ENCODE data around the gene SERPINE2.

DNA sequence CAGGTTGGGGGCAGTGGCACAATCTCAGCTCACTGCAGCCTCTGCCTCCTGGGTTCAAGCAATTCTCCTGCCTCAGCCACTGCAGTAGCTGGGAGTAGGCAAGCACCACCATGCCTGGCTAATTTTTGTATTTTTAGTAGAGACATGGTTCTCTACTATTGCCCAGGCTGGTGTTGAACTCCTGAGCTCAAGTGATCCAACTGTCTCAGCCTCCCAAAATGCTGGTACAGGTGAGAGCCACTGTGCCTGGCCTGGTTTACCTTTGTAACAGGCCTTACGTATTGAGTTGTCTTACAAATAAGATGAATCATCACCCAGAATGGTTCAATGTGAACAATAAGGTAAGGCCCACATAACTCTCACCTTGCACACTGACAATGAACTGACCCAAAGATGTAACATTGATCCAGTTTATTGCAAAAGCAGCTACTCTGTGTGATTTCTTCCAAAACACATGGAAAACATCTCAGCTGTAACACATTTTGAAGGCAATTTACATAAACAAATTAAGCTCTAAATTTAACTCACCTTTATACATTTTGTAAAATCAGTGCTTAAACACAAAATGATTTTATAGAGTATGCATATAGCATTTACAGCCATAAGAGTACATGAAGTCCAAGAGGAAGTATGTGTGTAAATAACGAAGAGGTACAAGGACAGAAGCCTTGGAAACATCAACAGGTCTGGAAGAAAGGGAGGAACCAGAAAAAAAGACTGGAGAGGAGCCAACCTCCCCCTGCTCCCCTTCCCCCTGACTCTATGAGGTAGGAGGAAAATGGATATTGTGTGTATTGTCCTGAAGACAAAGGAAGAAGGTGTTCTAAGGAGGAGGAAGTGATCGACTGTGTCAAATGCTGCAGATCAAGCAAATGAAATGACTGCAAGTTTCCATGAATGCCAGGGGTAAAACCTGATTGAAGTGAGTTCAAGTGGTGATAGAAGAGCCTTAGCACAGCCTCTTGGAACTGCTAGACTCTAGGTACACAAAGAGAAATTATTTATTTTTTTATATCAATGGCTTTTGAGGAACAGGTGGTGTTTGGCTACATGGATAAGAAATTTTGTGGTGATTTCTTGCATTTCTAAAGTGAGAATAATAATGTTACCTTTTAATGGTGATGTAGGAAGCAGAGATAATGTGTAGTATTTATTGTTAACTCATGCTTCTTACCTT is 5.6 kb upstream of the WDFY1 start:
- PRO-cap, 2 experiments: no peak in any of the 2 experiments

- PRO-cap, 2 experiments: no peak in any of the 2 experiments
Measured at GRCh38 chr2:224025663-224026474, 13.2 kb downstream of the SERPINE2 start.

DNA sequence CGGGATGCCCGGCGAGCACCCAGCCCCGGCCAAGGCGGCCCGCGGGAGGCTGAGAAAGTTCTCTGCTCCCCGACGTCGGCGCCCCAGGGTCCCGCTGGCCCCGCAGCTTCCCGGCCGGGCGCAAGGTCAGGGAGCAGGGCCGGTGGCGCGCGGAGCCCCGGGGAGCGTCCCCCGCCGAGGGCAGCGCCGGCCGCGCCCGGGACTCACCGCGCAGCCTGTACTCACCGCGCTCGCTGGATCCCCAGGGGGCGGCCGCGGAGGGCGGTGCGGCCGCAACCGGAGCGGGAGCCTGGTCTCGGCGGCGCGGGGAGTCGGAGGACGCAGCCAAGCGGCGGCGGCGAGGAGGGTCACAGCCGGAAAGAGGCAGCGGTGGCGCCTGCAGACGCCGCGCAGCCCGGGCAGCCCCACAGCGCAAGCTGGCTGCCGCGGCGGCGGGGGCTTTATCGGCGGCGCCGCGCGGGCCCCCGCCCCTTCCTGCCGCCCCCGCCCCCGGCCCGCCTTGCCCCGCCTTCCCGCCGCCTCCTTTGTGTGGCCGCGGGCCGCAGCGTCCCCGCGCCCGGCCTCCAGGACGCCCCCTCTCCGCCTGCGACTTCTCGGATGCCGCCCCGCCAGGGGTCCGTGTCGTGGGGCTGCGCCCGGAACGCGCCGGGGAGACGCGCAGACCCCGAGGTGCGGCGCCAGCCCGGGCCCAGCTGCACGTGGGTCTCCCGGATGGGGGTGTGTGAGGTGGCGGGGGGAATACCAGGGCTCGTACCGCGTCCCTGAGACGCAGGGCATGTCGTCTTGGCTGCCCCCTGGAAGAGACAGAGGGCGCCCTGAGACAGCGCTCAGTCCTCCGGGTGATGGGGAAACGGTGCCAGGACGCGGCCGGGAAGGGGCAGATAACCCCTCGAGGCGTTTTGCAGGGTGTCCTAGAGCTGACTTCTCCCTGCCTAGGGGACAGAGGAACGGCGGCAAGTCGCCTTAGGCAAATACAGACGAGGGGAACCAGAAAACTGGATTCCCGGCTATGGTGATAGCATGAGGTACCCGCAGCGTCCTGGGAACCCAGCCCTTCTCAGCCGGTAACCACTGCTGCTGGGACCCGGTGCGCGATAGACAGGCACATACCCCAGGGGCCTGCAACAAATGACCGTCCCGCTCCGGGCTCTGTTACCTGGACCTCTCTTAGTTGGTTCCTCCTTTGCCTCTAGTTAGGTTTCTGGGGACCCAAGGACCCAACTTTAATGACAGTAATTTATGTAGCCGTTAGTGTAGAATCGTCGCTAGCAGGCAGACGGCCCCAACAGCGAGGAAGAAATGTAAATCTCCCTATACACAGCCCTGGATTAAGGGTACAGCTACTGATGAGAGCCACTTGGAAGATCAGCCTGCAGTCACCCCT is at the start of gene SERPINE2:
TSS of gene SERPINE2 (minus strand) at position 413 of the 1,384 bp plus-strand sequence.
- PRO-cap, 2 experiments: no peak in any of the 2 experiments

- PRO-cap, 2 experiments: no peak in any of the 2 experiments
Measured at GRCh38 chr2:224072217-224072662, 33.2 kb upstream of the SERPINE2 start.

DNA sequence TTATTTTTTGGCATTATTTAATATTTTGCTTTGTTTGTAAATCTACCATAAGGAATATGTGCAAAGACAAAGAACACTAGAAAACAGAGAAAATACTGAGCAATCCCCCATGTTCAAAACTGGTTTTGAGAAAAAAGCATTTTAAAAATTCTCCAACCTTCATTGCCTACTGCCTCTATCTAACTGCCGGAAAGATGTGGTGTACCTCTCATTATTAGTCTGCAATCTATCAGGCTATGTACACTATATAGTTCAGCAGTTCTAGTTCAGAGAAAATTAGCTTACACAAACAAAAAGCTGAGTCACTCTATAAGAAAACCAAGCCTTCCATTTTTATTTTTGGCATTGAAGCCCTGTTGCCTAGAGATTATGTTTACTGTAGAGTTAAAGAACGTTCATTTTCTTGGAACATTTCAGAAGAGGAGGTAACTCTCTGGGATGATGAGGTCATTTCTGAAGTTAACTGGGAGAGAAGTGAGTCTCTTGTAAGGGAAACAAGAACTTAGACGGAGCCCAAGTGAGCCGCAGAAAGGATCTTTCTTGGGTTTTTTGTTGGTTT is 133.5 kb downstream of the FAM124B start:
- PRO-cap, 2 experiments: no peak in any of the 2 experiments

DNA sequence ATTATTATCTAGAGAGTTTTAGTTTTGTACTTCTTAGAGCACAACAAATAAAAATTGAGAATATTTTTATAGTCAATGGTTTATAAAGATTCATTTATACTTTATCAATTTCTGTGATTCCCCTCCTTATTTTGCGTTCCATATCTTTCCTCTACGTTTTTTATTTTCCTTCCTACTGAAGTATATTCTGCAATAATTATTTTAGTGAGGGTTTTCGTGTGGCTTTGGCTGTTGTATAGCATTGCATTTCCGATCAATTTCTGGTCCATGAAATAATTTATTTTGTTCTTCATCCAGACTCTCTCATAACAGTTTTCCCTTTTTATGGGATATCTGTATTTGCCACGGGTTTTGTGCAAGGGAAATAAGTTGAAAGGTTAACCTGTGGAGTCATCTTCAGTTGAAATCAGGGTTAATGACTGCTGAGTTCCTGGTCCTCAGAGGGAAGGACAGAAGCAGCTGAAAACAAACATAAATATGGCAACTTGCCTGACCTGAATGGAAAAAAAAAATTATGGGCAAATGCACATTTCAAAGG is 47.1 kb upstream of the FAM124B start:
- PRO-cap, 2 experiments: no peak in any of the 2 experiments

GRCh38 chr2:224510879-224511786 is 74.0 kb downstream of the CUL3 start:
- PRO-cap, 2 experiments: no peak in any of the 2 experiments

DNA sequence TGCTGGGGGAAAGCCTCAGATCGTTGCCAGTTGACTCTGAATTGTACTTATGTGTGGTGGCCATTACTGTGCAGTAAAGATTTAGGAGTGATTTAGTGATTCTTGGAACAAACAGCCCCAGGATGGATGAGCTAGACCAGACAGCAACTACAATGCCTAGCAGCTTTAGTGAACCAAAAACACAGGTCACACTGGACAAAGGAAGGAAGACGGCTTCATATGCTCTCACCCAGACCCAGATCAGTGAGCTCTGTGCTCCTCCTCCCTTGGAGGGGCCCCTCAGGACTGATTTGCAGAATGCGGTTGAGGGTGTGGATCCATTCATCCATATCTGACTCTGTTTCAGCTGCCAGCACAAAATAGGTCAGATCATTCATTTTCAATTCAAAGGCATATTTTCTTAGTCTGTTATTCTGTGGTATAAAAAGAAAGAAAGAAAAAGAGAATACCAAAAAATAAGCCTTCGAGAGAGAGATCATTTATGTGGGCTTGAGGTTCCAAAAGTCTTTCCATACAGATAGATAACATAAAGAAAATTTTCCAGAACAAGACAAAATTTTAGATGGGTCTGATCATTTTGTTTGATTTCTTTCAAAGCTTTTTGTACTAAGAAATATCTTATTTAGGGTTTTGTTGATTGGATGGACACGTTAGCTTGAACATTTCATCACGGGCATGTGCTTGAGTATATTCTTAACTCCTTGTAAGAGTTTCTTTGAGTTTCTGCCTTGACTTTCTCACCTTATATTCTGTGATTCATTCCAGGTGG is 159.8 kb upstream of the CCDC195 start:
- PRO-cap, 2 experiments: no peak in any of the 2 experiments

DNA sequence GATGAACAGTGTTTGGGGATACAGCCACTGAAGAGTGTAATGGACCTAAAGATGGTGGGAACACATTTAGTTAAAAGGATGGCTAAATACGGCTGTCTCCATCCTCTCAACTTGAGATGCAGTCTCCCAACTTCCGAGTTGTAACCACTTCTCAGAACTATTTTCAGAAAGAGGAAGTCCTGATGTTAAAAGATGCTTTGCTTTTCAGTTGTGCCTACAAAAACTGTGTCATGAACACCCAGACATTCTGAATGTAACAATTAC is 148.0 kb downstream of the DOCK10 start:
- PRO-cap, 2 experiments: peak in 1 of 2 experiments; most common minus-strand start position 159 of the sequence (in 1)

DNA sequence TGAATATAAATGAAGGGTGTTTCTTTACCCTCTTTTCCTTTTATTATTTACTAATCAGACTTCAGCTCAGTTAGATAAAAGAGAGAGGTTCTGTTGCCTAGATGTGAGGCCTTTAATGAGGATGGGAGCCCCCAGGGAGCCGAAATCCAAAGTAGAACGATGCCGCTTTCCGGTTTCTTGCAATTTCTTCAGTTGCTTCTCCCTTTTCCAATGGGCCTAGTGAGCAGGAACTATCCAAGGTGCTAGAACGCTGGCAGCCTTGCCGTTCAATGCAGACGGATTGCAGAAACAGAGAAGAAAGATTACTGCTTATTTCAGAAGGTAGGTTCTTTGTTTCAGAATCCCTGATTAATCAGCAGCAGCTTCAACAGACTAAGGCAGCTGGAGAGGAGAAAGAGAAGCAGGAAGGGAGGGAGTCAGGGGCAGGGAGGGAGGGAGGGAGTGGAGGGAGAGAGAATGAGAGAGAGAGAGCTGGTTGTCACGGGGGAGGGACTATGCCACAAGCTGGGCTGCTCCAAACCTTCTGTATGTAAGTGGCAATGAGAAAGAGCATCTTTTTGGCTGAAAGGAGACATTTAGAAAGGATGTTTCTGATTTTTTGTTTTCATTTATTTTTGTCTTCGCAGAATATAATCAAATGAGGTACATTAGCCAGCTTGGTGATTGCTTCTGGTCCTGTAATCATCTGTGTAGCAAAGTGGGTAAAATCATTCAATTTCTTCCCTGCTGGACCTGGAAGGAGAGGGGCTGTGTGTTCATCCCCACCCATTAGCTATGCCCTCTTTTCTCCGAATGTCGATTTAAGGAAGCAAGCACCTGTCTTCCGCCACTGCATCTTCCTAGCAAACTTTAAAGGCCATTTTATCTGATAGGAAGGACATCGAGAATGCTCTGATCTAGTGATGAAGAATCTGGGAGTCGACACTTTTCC is 690 bp downstream of the NYAP2 start:
- PRO-cap, 2 experiments: no peak in any of the 2 experiments

GRCh38 chr2:226511324-226511842 is 288.2 kb downstream of the IRS1 start:
- PRO-cap, 2 experiments: no peak in any of the 2 experiments

- PRO-cap, 2 experiments: no peak in any of the 2 experiments
Measured at GRCh38 chr2:226644376-226645041, 155.1 kb downstream of the IRS1 start.

DNA sequence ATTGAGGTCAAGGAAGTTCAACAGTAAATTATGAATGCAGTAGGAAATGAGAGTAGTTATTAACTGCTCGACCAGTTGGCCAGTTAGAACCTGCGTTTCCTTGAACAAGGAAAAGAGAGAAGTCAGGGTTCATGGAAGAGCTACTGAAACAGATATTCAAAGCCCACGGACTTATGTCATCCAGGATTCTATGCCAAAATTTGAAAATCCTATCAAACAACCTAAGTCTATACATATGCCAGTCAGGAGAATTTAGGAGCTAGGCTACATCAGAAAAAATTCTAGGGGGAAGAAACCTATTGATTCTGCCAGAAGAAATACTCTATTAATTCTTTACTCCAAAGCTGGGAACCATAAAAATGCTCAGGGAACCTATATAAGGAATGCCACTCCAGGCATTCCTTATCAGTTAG is 147.0 kb downstream of the IRS1 start:
- PRO-cap, 2 experiments: no peak in any of the 2 experiments

DNA sequence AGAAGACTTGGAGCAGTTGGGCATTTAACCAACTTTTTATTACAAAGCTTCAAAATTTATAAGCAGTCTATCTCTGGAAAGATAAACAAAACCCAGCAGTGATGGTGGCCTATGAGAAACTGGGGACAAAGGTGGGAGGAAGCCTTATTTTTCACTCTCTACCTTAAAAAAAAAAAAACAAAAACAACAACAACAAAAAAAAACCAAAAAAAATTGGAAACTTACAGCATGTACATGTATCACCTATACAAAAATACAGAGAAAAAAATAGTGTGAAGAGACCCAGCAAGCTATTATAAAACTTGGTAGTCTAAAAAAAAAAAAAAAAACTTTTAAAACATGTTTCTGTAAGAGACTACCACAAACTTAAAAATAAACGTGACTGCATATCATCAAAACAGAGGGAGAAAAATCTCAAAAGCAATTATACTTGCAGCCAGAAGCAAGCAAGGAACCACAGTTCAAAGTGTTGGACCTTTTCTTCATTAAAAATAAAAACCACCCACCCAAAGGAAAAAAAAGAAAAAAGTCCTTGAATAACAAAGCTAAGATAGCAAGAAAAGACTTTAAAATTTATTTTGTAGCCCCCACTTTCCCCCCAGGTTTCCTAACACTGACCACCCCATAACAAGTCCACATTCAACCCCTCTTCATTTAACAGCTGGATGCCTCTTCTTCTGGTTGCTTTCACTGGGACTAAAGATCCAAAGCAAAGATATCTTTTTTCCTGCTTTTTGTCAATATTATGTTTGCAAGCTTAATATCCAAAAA is 13.0 kb downstream of the IRS1 start:
- PRO-cap, 2 experiments: no peak in any of the 2 experiments

GRCh38 chr2:226944469-226945146 is 108.8 kb downstream of the RHBDD1 start:
- PRO-cap, 2 experiments: no peak in any of the 2 experiments

GRCh38 chr2:227370619-227371333 is 8.3 kb downstream of the TM4SF20 start:
- PRO-cap, 2 experiments: peak in 2 of 2 experiments; most common plus-strand start chr2:227370895 (in 2); most common minus-strand start chr2:227370758 (in 2)

GRCh38 chr2:227495397-227495737 is 23.4 kb downstream of the AGFG1 start:
- PRO-cap, 2 experiments: peak in 1 of 2 experiments; most common plus-strand start chr2:227495659 (in 1)

GRCh38 chr2:227563100-227563883 is 35.4 kb upstream of the SCYGR2 start:
- PRO-cap, 2 experiments: no peak in any of the 2 experiments

DNA sequence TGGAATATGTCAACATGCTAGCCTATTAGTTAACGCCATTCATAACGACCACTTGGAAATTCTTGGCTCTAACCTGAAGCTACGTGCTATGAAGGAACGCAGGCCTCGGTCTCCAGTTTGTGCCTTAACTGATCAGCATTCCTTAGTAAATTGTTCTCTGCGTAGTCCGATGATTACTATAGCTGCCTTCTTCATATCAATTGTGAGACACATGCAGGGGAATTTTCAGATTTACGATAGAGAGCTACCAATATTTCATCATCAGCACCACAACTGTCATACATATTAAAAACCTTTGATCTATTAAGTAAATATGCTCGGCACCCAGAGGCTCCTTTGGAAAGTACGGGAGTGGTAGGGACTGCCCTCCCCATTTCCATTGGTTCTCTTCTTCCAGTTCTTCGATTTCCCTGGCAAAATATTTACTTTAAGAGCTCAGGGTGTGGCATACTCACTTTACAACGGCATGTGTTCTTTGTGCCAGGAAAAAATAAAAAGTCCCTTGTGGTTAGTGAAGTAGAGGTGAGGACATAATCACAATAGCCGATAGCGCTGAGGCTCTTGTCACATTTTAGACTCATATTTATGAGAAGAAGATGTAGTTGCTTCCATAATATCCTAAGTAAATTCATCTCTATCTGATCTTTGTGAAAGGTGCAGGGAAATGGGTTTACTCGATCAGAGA is 17.3 kb upstream of the CCL20 start:
- PRO-cap, 2 experiments: no peak in any of the 2 experiments

GRCh38 chr2:227816499-227817083 is 2.9 kb downstream of the CCL20 start:
- PRO-cap, 2 experiments: no peak in any of the 2 experiments